ENCODE measurements around the genes CA11, NTN5, FGF21, HSD17B14 and DHDH.

DNA sequence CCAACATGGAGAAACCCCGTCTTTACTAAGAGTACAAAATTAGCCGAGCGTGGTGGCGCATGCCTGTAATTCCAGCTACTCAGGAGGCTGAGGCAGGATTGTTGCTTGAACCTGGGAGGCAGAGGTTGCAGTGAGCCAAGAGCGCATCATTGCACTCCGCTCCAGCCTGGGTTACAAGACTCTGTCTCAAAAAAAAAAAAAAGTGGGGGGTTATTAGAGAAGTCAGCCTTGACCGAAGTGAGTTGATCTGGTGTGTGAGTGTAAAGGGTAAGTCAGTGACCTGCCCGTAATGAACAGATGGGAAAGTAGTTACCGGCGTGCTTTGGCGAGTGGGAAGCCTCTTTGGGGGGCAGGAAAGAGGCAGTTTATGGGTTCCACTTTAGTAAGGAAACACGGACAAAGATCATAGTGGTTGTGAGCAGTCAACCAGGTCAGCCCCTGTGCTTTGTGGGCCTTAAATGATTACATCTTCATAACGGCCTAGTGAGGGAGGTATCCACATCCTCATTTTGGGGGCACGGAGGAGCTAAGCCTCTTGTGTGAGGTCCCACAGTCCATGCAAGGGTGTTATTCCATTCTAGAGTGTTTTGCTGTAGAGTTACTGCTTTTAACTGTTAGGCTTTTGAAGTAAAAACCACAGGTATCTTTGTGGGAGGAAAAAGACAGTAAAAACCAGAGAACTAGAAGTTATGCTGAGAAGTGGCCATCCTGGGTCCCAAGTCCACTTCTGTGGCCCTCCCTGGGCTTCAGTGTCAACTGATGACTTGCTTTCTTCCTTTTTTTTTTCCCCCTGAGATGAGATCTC is 3.8 kb downstream of the NOP53 start:
- RRBS, result no CpG with 5 or more reads among the region's 14 CpGs

DNA sequence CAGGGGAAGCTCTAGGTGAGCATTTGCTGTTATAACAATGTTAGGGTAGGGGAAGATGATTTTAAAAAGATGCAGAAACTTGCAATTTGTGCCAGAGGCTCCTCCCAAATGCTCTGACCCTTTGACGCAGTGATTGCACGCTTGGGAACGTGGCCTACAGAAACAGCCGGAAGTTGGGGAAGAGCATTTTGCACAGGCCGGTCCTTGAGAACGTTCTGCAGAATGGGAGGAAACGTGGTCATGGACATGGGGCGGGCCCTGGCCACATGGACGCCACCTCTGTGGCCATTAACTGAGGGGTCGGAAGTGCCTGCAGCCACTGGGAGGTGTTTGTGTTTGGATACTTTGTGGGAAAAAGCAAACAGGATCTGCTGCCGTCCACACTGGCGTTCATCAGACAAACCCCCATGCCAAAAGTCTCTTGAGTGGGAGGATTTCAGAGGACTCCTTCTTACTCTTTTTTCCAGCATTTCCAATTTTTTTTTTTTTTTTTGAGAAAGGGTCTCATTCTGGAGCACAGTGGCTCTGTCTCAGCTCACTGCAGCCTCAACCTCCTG is 15.5 kb upstream of the SELENOW start:
- RRBS, result no CpG with 5 or more reads among the region's 12 CpGs

DNA sequence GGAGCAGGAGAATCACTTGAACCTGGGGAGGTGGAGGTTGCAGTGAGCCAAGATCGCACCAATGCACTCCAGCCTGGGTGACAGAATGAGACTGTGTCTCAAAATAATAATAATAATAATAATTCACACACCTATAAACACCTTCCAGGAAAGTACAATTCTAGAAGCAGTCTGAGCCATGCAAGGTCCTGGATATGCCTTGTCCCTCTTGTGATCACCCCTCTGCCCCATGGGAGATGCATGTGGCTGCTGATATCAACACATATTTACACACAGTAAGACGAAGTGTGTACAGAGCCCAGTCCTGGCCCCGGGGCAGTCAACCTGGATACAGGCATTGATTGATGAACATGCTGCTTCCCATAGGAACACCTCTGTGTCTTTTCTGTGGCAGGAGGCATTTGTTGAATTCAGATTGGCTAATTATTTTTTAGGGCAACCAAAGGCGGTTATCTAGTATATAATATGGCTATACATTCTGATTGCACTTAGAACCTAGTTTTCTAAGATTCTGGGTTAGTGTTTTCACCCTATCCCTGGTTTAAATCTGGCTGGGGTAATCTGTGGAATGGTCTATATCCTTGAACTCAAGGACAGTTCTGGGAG is 3.2 kb downstream of the SULT2A1 start:
- RRBS, result no CpG with 5 or more reads among the region's 4 CpGs

GRCh38 chr19:48169469-48169894 is 662 bp downstream of the LIG1 start:
- RRBS, result 8% methylated on average over 4 of the region's 14 CpGs

DNA sequence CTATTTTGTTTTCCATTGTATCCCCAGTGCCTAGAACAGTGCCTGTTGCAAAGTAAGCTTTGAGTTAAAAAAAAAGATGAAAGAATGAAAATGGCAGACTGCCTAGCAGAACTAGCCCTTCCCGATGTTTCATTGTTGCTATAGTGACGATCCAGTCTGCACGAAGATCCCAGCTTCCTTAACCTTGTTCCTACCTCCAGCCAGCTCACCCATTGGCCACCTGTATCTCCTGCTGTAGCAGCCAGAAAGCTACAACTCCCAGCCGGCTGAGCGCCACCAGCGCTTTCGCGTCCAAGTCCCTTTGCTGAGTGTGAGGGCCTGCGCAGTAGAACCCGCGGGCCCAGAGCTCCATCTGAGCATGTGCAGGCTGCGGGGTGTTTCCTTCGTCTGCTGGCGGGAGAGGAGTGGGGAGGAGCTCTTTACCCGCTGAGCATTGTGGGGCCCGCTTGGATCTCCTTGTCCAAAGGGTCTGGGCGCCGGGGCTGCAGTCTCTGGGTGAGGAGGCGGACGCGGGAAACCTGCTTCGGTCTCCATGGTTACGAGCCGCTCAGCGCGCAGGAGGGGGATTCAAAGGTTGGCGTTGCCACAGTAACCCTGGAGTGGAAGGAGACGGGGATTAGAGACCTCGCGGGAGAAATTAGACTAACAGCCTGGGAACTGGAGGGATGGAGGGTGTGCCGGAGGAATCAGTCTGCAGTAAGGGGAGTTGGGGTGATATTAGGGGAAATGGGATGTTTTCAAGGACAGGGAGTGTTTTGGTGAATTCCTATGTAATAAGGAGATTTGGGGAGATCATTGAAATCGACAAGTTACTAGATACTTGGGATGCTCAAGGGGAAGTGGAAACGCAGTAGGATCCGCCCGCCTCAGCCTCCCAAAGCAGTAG is 33.4 kb downstream of the ZSWIM9 start:
- RRBS, result no CpG with 5 or more reads among the region's 35 CpGs

DNA sequence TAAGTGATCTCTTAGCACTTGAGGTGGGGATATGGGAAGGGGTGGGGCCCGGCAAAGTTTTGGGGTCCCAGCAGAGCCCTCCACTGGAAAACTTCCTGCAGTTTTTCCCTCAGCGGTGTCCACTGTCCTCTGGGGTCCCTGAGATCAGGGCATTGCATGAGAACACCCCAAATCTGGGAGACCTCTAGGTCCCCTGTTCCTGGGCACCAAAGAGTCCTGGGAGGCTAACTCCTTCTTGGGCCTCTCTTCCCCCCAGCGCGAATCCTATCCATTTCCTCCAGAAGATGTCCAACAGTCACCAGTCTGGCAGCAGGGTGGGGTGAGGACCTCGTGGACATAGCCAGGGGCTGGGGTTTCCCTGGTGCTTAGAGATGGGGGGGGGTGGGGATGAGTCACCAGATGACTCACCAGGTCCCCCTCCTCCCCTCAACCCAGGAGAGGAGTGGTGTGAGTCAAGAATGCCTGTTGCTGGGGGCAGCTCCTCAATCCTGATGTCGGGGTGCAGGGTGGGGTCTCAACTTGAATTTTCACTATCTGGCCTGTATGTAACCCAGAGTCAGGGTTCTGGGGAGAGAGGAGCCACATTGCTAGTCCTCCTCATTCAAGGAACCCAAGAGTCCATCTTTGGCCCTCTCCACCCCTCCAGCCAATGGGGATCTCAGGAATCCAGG is 518 bp downstream of the EMP3 start:
- RRBS, result no CpG with 5 or more reads among the region's 6 CpGs

GRCh38 chr19:48347865-48348642 is 15.7 kb downstream of the TMEM143 start:
- RRBS, result no CpG with 5 or more reads among the region's 10 CpGs

GRCh38 chr19:48419084-48419671 is 25.7 kb downstream of the GRIN2D start:
- RRBS, result no CpG with 5 or more reads among the region's 23 CpGs

- RRBS, result 26% methylated on average over 3 of the region's 22 CpGs
These were observed 8.7 kb upstream of the SULT2B1 start for GRCh38 chr19:48543098-48543882.

- RRBS, result 9% methylated on average over 20 of the region's 49 CpGs
These were observed 17.4 kb upstream of the SPACA4 start for GRCh38 chr19:48588787-48589962.

GRCh38 chr19:48636788-48637233 is 368 bp downstream of the DBP start:
- RRBS, result 8% methylated on average over 4 of the region's 26 CpGs

DNA sequence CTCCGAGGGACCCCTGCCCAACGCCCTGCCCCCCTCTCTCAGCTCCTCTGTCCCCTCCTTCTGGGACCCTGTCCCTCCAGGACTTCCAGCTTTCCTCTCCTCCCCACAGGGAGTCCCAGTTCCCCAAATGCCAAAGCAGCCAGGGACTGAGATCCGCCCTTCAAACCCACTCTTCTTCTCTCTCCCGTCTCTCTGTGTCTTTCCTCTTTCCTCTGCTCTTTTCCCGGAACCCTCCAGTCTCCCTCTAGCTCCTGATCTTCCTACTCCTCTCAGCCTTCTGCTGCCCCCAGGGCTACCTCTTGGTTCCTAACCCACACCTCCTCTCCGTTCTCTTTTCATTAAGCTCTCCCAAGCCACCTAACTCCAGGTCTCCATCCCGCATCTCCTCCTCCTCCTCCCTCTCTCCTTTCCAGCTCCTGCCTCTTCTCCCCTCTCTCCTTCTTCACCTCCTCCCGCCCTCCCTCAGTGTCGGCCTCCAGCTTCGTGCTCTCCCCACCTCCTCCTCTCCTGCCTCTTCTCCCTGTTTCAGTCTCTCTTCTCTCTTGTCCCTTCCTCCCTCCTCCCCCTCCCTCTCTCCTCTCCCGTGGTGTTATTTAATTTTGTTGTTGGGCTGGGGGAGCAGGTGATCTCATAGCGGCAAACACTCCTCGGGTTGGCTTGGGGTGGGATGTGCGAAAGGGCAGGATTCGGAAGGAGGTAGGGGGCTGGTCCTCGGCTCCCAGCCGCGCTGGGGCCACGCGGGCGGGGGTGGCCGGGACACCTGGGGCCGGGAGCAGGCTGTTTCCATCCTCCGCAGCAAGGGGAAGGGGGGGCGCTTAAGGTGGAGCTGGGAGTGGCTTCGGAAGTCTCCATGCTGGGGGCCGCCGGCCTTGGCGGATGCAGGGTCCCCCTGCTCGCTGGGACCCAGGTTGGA is at the start of gene CA11:
CA11 (minus strand) TSS at position 544 of the 913 bp plus-strand sequence.
- RRBS, result 9% methylated on average over 5 of the region's 30 CpGs

DNA sequence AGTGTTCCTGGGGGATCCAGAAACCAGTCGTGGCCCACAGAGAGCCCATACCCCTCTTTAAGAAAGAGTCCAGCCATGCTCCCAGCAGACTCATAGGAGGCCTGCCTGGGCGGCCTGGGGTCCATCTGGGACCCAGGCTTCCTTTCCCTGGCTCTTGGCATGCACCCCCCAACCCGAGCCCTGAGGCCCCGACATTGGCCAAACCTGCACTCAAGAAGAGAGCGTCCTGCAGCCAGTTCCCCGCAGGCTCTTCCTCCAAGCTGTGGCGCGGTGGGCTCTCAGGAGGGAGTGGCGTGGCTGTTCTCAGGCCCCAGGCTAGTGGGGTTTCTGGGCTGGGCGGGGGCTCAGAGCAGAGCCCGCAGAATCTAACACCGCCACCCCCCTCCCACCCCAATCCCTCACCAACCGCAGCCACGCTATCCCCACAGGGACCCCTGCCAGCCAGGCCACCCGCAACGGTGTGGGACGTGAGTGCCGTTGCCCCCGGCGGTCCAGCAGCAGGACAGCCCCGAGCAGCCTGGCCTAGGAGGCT is at the start of gene NTN5:
NTN5 (minus strand) TSS at position 290 of the 532 bp plus-strand sequence.
- RRBS, result no CpG with 5 or more reads among the region's 21 CpGs

DNA sequence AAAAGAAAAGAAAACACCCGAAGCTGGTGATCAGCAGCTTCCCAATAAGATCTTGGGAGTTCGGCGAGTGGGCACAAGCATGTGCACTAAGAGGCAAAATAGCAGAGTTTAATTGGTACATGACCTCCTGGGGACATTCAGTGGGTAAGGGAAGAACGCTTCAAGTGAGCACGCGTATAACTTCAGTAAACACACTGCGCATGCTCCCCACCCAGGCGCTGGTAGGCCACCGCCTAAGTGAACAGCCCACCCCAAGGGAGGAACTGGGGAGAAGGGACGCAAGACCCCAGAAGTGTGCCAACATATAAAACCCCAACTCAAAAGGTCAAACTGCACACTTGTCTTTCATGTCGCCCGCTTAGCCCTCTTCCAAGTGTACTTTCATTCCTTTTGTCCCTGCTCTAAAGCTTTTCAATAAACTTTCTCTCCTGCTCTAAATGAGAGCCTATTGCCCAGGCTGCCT is 10.5 kb upstream of the NTN5 start:
- RRBS, result no CpG with 5 or more reads among the region's 12 CpGs

DNA sequence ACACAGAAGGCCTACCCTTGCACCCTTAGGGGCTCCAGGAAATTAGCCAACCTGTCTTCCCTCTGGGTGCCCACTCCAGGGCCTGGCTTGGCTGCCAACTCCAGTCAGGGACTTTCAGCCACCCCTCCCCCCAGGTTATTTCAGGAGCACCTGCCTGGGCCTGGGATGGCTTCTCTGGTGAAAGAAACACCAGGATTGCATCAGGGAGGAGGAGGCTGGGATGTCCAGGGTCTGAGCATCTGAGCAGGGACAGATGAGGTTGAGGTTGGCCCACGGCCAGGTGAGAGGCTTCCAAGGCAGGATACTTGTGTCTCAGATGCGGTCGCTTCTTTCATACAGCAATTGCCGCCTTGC is at the start of gene FGF21:
FGF21 (plus strand) TSS at position 250 of the 354 bp plus-strand sequence.
- RRBS, result no CpG with 5 or more reads among the region's 4 CpGs

DNA sequence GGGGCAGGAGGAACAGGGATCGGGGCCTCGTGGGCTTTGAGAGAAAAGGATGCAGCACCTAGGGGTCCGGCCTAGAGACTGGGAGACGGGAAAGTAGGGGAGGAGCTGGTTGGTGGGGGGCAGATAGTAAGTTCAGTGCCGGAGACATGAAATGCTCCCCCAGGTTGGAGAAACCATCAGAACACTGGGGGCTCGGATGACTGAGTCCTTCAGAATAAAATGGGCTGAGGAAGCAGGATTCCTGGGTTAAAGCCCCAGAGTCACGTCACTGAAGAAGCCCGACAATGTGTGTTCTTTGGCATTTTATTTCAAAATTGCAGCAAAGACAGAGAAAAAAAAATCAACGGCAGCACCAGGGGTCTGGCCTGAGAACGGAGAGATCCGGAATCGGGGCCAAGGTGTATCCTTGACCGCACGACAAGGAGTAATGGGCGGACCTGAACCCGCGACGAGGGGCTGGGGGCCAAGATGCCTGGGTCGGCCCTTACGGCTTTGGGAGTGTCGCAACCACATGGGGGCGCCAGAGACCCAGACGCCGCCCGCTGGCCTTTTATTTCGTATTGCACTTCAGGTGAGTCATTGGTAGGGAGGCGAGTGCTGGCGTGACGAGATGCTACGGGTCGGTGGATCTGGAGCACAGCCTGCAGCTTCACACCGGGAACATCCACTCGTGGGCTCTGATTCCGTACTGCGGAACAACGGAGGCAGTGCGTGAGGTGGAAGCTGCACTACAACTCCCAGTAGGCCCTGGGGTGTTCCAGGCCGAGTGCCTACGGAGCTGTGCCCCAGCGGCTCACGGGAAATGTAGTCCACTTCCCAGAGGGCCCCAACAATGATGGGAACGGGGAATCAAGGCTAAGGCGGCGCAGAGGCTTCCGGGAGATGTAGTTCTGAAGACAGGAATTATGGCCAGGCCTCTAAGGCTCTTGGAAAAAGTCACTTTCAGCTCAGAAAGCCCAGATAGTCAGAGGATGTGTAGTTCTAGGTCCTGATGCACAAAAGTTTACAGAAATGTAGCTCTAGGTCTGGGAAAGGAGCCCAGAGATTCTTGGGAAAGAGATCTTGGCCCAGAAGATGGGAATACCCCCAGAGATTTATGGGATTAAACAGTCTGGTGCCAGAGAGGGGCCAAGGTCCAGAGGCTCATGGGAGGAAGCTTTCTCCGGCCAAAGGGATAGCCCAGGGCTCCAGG is 15.7 kb downstream of the BCAT2 start:
- RRBS, result 78% methylated on average over 3 of the region's 46 CpGs

- RRBS, result 9% methylated on average over 10 of the region's 46 CpGs
These were observed at the start of gene HSD17B14 for GRCh38 chr19:48835538-48836773. TSS of gene HSD17B14 (minus strand) at chr19:48836491.

DNA sequence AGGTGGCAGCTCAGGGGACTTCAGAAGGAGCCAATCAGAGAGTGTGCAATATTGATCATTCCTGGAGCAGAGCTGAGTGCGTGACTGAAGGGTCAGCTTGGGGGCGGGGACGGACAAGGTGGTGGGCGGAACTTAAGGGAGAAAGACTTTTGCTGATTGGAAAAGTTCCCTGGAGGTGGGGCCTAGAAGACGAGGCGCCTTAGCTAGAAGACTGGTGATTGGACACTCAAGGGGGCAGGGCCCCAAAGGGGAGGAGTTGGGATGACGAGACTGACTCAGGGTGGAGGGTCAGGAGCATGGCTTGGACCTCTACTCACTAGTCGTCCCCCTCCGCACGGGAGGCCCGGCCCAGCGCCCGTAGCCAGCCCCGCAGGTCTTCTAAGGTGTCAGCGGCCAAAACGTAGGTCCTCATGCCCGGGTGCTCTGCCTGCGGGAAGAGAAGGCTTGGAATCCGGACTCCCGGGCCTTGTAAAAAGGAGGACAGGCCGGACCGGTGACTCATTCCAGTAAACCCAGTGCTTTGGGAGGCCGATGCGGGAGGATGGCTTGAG is 8.3 kb downstream of the PLEKHA4 start:
- RRBS, result 52% methylated on average over 8 of the region's 24 CpGs

- RRBS, result no CpG with 5 or more reads among the region's 20 CpGs
These were observed 6.5 kb downstream of the PPP1R15A start for GRCh38 chr19:48878290-48879530.

GRCh38 chr19:48933323-48934070 is at the start of gene DHDH:
TSS of gene DHDH (plus strand) at chr19:48933699.
- RRBS, result no CpG with 5 or more reads among the region's 44 CpGs